Melanocyte of skin (primary cell): Measurements from ENCODE around the gene SHOC1.

DNA sequence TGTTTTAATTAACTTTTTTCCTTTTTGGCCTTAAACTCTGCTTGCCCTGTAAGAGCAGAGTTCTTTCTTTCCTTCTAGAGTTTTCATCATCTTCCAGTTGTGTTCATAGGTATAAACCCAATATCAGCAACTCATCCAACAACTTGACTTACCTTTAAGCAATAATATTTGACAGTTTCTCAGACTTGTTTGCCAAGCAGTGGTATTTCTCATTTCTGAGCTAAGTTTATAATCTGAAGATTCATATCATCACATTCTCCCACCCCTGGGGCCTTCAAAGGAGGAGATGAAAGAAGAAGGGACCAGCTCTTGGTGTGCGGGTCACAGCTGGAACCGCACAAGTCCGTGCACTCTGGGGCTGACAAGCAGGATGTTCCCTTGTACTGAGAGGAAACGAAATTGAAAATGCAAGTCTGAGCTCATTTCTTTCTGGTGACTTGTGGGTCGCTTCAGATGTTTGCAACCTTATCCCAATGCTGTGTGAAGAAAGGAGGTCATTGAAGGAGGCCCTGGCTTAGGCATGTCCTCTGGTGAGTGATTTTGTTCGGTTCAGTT is 59.7 kb downstream of the C9orf152 start:
- CAGE, long polyA plus RNA, 2 experiments, result no peak in any of the 2 experiments

DNA sequence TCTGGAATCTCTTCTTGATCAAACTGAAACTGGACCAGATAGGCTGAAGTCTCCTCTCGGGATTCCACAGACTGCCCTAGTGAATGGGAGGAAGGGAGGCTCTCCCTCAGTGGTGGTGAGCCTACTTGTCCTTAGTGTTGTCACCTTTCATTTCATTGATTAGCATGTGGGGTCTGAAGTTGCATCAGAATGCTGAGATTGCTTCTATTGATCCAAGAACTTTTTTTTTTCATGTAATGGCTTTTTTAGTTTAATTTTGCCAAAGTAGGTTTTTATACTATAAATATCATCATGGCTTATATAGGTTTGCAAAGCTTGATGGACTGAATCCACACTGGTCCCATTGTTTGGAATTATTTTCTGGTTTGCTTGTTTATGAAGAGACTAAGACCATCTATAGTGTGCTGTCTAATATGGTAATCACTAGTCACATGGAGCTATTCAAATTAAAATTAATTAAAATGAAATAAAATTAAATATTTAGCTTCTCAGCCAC is 40.4 kb downstream of the C9orf152 start:
- CAGE, long polyA plus RNA, 2 experiments, result no peak in any of the 2 experiments

GRCh38 chr9:110298278-110298524 is 39.5 kb downstream of the TXNDC8 start:
- CAGE, long polyA plus RNA, 2 experiments, result no peak in any of the 2 experiments

GRCh38 chr9:110668460-110668668 is 227 bp upstream of the MUSK start:
- CAGE, long polyA plus RNA, 2 experiments, result no peak in any of the 2 experiments

DNA sequence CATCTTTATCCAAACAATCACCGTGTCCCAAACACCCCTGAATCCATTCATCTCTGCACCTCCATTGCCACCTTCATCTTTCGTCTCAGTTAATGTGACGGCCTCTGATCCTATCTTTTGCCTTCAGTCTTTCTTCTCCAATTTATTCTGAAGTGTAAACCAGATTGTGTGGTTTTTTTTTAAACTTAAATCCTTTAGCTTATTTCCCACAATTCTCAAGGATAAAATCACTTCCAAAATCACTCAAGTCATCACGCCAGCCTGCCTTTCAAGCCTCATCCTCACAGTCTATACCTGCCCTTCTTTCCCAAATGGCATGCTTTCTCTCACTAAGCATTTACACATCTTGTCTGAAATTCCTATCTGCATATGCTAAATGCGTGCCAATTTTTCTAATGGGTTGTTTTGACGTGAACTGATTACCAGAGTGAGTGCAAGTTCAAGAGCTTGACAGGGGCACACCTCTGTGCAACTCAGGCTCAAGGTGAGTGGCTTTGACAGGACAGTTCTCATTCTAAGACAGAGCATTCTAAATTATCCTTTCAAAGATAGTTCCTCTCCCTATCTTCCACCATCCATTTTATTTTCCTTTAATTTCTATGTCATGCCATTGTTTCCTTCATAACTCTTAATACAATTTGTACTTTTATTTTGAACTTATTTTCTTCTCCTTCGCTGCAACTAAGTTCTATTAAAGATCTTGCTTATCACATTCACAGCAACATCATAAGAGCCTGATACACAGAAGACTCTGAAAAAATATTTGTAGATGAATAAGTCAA is 170.2 kb downstream of the LPAR1 start:
- CAGE, long polyA plus RNA, 2 experiments, result no peak in any of the 2 experiments

DNA sequence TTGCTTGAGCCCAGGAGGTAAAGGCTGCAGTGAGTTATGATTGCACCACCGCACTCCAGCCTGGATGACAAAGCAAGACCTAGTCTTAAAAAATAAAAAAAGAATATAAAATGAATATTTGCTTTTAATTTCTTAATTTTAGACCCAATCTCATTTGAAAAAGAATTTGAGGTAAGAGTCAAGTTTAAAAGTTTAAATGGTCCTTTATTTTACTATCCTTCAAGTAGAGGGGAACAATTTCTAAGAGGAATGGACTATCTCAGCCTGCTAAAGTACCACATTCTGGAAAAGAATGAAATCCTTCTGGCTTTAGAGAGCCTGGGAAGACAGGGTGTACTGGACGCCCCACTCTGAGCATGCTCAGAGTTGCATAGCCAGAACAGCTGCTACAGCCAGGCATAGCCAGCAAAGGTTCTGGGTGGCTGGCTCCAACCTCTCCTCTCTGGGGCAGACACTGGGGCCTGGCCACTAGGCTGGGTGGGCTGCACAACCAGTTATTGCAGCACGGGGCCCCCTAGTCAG is 143.3 kb downstream of the LPAR1 start:
- CAGE, long polyA plus RNA, 2 experiments, result no peak in any of the 2 experiments

DNA sequence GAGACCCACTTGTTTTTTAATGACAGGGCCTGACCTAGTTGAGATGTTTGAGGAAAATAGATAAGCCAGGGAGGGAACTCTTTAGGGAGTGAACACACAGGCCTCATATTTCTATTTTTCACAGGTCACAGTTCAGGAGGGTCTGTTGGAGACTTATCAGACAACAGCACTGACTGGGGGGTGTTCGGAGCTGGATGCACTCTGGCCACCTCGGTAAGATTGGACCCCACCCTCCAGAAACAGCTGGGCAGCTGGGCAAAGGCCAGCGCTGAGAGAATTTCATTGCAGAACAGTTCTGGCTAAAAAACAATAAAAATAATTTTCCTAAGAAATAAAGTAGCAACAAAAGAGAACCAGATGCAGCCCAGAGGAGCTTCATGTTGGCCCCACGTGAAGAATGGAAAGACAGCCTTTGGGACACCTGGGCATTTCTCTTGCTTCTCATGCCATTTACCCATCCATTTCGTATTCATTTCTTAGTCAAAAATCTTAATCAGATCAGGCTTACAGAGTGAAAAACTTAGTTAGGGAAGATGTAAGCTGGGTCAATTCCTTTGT is 142.7 kb downstream of the LPAR1 start:
- CAGE, long polyA plus RNA, 2 experiments, result no peak in any of the 2 experiments

- CAGE, long polyA plus RNA, 2 experiments, result no peak in any of the 2 experiments
These were observed 33.9 kb downstream of the LPAR1 start for GRCh38 chr9:111004178-111005054.

DNA sequence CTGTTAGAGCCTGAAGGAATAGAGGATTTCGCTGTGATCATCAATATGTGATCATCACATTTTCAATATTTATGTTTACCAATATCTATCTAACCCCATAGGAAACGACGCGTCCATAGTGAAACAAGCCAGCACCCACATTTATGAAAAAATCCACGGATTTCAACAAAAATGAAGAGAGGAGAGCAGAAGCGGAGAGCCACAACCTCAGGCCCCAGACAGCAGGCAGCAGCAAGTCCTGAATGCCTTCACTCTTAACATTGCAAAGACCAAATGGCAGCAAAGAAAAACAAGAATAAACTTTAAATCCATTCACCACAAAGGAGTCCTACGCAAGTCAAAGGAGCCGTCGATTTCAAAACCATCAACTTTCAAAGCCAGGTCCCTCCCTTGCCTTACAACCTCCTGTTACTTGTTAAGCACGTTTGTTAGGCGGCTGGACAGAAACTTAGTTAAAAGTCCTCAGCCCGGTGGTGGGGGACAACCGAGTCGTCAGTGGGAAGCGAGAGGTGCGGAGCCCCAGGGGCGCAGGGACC is 1.0 kb downstream of the LPAR1 start:
- CAGE, long polyA plus RNA, 2 experiments, result no peak in any of the 2 experiments

- CAGE, long polyA plus RNA, 2 experiments, result no peak in any of the 2 experiments
These were observed 2.8 kb downstream of the ECPAS start for GRCh38 chr9:111481351-111481732.

GRCh38 chr9:111516001-111516624 is 8.9 kb upstream of the ZNF483 start:
- CAGE, long polyA plus RNA, 2 experiments, result no peak in any of the 2 experiments

DNA sequence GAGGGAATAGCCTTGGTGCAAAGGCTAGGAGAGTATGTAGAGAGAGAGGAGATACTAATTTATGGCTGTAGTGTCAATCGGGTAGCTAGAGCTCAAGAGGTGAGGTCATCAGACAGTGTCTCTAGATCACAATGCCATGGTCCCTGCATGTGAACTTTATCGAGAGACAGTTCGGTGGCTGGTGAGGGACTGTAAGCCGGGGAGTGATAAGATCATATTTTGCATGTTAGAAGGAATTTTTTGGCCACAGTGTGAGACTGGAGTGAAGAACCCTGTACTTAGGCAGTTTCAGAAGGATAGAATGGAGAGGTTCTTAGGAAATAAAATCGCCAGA is 1.2 kb downstream of the ZNF483 start:
- CAGE, long polyA plus RNA, 2 experiments, result no peak in any of the 2 experiments

GRCh38 chr9:111569989-111570636 is 29.3 kb downstream of the PTGR1 start:
- CAGE, long polyA plus RNA, 2 experiments, result no peak in any of the 2 experiments

- CAGE, long polyA plus RNA, 2 experiments, result no peak in any of the 2 experiments
These were observed at the start of gene SHOC1 for GRCh38 chr9:111794754-111795368. SHOC1 (minus strand) TSS chr9:111794937.

DNA sequence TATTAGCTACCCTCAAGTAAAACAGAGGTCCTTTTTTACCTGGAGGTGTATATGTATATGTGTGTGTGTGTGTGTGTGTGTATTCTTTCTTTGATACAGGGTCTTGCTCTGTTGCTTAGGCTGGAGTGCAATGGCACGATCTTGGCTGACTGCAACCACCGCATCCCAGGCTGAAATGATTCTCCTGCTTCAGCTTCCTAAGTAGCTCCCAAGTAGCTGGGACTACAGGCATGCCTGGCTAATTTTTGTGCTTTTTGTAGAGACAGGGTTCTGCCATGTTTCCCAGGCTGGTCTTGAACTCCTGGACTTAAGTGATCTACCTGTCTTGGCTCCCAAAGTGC is 3.8 kb downstream of the UGCG start:
- CAGE, long polyA plus RNA, 2 experiments, result no peak in any of the 2 experiments

DNA sequence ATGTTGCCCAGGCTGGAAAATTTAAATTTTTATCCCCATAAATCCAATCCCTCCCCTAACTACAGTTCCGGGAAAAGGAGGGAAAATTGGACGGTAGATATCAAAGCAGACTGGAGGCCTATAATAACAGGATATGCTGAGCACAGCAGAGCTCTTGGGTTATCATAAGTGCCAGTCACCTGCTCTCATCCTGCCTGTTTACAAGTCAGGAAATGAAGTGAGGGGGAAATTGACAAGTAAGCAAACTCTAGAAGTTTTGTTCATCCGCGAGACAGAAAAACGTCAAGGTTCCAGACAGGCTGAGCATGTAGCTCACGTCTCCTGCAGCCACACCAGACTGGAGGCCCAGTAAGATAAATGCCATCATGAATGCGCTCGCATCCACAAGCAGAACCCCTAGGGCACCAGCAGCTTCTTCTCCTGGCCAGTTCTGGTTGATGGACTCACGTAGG is 105.9 kb downstream of the UGCG start:
- CAGE, long polyA plus RNA, 2 experiments, result no peak in any of the 2 experiments

GRCh38 chr9:112032069-112032477 is 135.5 kb downstream of the UGCG start:
- CAGE, long polyA plus RNA, 2 experiments, result no peak in any of the 2 experiments

- CAGE, long polyA plus RNA, 2 experiments, result no peak in any of the 2 experiments
These were observed 115.6 kb downstream of the SUSD1 start for GRCh38 chr9:112059172-112060141.

DNA sequence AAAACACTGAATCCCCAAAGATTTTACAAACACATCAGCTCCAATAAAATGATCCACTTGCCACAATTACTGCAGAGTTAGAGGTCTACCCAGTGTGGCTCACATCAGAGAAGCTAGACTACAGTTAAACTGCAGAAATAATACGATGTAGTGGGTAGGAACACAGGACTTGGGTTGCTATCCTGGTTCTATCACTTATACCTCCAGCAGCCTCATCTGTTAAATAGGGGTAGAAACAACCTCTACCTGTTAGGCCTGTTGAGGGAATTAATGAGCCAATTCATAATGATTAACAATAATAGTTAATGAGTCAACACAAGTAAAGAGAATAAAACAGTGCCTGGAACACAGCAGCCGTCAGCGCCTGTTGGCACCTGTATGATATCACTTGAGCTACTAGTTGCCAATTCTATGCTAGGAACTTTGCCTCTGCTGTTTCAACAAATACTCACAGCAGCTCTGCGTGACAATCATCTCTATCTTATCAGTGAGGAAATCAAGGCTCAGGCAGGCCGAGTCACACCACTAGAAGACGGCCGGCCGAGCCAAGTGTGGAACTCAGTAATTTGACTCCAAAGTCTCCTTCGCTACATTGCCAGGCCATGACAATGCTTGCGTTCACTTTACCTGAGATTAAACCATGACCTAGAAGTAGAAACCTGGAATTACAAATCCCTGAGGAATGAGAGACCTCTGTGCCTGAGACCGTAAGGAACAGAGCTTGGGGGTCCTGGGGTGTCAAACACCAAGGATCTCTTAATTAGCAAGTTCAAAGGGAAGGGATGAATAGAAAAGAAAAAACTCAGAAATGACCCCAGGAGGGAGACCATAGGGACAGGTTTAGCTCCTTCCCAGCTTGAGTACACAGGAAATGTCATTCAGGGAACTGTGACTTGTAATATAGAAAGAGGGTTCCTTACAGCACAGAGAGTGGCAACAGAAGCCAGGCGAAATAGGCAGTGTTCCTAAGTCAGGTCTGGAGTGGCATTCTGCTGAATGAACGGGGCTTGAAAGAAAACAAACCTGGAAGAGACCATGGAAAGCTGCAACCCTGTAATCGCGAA is 109.2 kb downstream of the SUSD1 start:
- CAGE, long polyA plus RNA, 2 experiments, result no peak in any of the 2 experiments

DNA sequence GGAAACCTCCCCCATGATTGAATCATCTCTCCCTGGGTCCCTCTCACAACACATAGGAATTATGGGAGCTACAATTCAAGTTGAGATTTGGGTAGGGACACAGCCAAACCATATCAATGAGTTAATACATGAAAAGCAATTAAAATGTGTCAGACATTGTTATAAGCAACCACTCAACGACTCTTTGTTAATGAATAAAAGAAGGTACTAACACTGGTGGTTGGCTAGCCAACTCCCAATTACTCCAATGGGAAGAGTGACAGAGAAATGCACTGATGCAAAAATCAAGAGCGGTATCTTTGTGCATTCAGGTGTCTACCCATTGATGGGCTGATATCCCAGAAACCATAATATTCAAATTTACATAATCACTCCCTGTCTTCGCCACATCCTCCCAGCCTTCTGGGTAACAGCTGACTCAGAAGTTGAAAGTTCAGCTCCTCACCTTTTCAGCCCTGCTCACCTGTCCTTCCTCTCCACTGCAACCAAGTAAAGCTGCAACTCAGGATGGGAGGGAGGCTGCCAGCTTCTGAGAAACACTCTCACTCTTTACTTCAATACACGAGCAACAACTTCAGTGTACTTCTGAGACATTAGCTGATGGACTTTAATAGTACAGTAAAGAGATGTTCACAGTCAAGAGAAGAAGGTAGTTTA is 7.0 kb downstream of the SUSD1 start:
- CAGE, long polyA plus RNA, 2 experiments, result no peak in any of the 2 experiments